Vein endothelial cell (primary cell): ENCODE results near the genes IGF2R and SLC22A1.

GRCh38 chr6:159688986-159689628, 3.9 kb downstream of the SOD2 start:
- CAGE, long polyA plus RNA = no peak

- CAGE, long polyA plus RNA = no peak
These were observed 1.2 kb downstream of the SOD2 start for GRCh38 chr6:159691815-159692257.

DNA sequence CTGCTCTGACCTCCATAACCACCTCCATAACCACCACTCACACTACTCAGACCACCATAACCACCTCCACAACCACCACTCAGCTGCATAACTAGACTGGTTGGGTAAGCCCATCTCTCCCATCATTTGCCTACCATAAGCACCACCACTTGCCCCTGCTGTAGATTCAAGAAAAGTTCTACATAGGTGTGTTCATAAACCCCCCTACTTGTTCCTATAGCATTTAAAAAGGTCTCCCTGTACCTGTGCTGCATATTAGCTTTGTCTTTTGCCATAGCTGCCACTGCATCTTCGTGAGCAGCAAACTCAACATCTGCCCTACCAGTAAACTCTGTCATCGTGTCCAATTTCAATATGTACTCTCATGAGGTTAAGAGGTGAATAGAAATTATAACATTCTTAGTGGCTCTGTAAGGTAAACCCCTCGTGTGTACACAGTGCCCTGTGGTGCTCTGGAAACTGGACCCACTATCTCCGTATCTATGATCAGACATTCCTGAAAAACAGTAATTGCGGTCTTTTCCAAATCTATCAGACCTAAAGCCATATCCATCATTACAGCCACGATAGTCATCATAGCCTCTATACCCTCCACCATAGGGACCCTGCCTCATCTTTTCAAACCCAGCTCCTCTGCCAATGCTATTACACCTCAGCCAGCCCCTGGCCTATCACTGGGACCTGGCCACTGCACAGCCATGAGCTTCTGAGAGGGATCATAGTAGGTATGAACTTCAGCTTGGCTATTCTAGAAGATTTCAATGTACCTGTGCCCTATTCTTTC, 14.4 kb upstream of the WTAP start:
- CAGE, long polyA plus RNA = no peak

DNA sequence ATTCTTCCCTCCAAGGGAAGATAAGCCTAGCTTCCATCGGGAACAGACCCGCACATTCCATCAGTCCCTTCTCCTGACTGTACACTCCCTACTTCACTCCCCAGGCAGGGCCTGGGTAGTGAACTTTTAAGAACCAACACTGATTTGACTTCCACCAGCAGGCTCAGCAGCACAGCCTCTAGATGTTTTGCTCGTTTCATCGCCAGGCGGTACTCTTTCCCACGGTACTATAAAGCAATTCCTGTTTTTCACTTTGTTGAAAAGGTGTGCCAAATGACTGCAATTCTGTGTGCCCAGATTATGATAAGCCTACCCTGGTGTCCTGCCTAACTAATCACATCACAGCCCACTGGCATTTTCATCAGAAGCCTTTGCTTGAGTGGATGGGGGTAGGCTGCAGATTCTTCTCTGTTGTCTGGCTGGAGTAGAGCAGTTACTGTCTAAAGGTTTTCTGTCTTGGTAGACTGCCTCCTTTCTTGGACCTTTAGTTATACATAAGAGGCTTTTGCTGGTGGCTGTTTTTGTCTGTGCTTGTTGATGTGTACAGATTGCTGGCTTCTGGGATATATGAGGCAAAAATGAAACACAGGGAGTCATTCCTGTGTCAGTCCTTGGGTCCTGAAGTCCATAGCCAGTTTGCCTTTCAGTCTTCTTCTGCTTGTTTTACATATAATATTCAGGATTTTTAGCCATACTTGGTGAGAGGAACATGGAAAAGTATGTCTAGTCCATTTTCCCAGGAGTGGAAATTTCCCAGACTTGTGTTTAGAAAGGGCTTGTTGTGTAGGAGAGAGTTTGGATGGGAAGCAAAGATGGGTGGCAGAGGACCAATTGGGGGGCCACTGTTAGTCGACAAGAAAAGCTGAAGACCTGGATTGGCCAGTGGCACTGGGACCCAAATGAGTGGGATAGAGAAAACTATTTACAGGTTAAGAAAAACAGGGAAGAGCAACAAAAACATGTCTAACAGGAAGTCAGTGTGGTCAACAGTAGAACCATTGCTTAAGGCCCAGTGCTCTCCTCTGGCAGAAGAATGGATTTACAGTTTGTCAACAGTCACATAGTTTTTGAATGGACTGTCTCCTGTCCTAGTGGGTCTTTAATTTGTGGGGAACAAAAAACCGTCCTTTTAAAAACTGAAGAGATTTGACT, 12.6 kb upstream of the WTAP start:
- CAGE, long polyA plus RNA = no peak

DNA sequence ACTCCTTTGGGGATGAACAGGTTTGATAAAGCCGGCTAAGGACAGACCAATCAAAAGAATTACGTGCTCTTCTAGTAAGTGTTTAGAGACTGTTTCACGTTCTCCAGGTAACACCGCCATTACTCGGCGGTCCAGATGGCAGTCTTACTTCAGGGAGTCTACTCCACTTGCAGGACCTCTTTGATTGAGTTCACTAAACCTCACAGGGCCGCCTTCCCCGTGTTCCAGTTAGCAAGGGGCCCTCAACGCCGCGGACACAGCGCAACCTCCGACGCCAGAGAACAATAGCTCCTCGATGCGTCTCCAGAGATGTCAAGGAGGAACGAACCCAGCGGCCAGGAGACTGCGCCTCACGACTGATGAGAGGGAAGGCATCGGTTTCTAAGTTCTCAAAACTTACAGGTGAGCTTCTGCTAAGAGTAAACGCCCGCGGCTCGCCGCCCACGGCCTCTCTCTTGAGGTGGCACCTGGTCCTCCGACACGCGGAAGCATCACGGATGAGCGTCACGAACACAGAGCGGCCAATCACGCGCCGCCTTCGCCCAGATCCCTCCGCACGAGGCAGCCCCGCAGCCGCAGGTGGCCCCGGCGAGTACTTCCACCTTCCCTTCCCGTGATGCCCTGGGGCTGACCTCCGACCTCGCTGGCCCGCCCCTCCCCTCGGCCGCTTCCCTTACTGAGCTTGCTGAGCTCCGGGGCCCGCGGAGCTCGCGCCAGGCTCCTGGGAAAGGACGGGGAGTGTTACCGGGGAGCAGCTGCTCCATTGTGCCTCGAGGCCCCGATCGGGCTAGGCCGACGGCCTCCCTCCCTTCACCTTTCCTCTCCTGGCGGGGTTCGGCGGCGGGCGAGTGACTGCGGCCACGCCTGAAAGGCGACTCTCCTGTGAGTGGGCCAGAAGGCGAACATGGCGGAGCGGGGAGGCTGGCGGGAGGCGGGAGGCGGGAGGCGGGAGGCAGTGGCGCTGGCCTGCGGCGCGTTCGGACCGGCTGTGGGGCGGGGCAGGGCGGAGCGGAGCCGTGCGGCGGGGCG, 540 bp upstream of the WTAP start:
- CAGE, long polyA plus RNA = no peak

- CAGE, long polyA plus RNA = no peak
These were observed 36.5 kb downstream of the PNLDC1 start for GRCh38 chr6:159836318-159837168.

DNA sequence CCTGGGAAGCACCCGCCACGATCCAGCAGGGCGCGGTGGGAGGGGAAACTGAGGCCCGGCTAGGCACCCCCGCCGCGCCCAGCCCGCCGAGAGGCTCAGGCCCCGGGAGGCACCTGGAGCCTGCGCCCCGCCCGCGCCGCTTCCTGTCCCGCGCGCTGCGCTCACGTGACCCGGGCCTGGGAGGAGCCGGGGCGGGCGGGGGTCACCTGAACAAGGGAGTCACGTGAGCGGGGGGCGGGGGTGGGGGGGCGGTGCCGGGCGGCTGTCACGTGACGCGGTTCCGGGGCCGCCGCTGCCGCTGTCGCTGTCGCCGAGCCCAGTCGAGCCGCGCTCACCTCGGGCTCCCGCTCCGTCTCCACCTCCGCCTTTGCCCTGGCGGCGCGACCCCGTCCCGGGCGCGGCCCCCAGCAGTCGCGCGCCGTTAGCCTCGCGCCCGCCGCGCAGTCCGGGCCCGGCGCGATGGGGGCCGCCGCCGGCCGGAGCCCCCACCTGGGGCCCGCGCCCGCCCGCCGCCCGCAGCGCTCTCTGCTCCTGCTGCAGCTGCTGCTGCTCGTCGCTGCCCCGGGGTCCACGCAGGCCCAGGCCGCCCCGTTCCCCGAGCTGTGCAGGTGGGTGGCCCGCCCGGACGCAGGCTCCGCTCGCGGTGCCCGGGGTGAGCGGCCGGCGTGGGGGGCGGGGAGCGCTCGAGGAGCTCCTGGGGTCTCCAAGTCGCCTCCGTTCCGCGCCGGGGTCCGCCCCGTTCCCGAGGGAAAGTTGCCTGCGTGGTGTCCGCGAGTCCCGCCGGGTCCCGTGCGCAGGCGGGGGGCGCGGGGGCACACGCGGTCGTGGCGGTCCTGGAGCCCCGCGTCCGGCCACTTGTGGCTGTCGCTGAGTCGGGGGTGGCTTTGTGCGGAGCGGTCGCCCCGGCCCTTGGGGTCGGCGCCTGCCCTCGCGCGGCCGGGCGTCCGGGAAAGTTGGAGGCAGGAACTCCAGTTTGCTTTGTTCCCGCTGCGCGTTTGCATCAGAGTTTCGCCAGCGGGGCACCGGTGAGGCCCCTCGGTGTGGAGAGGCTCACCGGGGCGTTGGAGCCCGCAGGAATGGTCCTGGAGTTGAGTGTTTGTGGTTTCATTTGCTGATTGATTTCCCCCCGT, at the start of gene IGF2R:
TSS of gene IGF2R (plus strand) at position 295 of the 1,130 bp plus-strand sequence.
- CAGE, long polyA plus RNA = start-site peak on the plus strand centred at position 301 of the sequence, 69 bp wide, 1,146 and 730 reads in 2 replicates

DNA sequence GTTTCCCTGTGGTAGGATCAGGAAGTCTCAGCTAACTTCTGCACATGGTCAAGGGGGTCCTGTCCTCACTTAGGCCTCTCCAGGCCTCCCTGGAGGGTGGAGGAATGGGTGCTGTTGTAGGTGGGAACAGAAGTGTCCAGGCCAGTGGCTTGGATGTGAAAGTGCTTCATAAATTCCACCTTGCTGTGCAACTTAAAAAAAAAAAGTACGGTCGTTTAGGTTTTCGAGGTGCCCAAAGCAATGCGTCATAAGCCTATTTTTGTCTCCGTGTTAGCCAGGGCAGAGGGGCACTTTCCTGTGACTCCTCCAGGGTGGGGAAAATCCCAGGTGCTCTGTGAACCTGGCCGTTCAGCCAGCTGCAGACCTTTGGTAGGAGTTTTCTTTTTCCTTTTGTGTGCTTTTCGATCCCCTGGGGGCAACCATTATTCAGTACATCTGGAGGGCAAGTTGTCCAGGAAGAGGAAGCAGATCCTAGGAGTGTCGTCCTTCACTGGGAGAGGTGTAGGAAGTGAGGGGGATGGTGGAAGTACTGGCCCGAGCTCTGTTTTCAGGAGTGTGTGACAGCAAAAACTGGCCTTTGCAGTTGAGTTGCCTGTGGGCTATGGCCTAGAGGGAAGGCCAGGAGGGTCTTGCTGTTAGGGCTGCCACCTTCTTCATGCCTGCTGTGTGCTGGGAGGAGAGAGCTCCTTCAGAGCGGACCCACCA, 9.7 kb downstream of the IGF2R start:
- CAGE, long polyA plus RNA = no peak

GRCh38 chr6:159991066-159991749, 22.3 kb downstream of the IGF2R start:
- CAGE, long polyA plus RNA = no peak

GRCh38 chr6:160004006-160004774, 35.3 kb downstream of the IGF2R start:
- CAGE, long polyA plus RNA = no peak

DNA sequence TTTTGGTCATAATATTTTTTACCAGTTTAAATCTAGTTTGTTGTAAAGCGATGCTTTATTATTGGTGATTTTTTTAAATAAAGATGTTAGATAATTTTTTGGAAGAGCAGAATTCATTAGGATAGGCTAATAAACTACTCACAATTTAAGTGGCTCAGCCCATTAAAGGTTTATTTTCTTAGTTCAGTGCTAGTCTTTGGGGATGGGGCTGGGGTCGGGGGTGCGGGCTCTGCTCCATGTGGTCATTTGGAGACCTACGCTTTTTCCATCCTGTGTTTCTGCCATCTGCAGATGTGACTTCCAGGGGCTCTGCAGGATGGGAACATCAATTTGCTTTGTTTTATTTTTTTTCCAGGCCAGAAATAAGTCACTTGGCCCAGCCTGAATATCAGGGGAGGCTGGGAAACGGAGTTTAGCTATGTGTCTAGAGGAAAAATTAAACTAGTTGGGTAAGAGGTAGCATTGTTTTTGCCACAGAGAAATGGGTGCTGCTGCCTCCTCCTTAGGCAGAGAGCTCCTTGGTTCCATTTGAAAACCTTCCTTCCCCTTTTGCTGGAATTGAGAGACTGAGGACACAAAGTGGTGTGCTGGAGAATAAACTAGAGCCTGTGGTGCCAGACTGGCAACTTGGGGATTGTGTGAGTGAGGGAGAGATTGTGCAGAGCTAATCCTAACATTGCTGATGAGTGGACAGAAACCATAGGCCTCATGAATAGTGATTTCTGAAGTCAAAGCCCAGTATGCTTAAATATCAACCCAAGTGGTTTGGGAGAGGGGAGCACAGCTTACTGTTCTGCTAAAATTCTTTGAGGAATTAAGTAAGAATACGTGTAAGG, 68.9 kb downstream of the IGF2R start:
- CAGE, long polyA plus RNA = no peak

DNA sequence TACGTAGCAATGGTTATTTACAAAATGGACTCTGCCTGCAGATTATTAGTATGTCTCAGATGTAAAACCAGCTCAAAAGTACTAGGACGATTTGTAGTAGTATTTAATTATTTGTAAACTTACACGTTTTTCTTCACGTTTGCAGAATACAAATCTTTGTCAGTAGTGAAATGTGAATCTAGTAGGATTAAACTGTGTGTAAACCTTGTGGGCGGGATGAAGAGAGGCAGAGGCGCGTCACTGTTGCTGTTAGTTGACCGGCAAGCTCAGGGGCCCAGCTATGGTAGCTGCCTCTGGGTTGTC, 69.5 kb downstream of the IGF2R start:
- CAGE, long polyA plus RNA = no peak

DNA sequence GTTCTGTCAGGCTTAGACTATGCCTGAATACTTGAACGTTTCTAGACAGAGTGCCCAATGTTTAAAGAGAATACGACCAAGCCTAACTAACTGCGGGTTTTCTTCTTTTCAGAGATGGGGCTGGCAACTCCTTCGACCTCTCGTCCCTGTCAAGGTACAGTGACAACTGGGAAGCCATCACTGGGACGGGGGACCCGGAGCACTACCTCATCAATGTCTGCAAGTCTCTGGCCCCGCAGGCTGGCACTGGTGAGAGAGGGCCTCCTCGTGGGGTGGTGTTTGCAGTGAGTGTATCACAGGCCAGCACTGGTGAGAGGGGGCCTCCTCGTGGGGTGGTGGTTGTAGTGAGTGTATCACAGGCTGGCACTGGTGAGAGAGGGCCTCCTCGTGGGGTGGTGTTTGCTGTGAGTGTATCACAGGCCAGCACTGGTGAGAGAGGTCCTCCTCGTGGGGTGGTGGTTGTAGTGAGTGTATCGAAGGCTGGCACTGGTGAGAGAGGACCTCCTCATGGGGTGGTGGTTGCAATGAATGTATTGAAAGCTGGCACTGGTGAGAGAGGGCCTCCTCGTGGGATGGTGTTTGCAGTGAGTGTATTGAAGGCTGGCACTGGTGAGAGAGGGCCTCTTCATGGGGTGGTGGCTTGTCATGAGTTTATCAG, 53.3 kb upstream of the SLC22A1 start:
- CAGE, long polyA plus RNA = no peak

DNA sequence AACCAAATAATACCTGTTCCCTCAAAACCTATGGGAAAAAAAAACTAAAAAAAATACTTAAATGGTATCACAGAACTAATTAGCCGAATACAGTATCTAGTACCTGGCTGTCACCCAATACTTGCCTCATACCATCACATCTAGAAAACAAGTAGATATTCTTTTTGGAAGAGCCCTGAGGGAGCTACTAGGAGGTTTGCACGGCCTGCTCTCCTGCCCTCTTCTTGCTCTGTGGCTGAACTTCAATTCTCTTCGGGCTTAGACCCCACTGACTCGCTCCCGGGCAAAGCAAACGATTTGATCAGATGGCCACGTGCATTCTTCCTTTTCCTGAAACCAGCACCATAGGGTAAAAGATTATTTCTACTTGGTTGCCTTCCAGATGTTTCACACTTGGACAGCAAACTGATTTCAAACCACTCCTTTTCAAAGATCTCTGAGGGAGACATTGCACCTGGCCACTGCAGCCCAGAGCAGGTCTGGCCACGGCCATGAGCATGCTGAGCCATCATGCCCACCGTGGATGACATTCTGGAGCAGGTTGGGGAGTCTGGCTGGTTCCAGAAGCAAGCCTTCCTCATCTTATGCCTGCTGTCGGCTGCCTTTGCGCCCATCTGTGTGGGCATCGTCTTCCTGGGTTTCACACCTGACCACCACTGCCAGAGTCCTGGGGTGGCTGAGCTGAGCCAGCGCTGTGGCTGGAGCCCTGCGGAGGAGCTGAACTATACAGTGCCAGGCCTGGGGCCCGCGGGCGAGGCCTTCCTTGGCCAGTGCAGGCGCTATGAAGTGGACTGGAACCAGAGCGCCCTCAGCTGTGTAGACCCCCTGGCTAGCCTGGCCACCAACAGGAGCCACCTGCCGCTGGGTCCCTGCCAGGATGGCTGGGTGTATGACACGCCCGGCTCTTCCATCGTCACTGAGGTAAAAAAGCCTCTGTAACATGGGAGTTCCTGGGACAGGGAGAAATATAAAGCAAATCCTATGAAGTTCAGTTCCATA, at the start of gene SLC22A1:
TSS of gene SLC22A1 (plus strand) at position 390 of the 999 bp plus-strand sequence.
- CAGE, long polyA plus RNA = no peak

GRCh38 chr6:160127844-160128366, 6.3 kb downstream of the SLC22A1 start:
- CAGE, long polyA plus RNA = no peak

DNA sequence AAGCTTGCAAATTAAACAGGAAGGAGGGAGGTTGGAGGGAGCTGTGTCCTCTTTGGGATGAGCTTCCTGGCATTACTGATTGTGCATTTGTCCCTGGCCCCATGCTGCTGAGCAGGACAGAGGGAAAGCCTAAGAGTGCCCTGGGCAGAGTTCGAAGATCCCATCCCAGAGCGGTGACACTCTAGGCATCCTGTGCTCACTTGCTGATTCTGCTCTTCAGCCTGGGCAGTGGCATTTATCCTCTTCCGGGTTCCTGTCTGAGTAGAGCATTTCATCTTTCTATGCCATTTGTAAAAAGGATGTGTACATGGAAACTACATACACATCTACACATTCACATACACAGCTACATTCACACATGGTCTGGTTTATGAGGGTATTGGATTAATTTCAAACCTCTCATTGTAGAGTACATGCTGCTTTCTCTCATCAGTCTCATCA, 40.6 kb downstream of the SLC22A1 start:
- CAGE, long polyA plus RNA = no peak

- CAGE, long polyA plus RNA = no peak
These were observed 41.3 kb upstream of the SLC22A2 start for GRCh38 chr6:160299928-160300358.

DNA sequence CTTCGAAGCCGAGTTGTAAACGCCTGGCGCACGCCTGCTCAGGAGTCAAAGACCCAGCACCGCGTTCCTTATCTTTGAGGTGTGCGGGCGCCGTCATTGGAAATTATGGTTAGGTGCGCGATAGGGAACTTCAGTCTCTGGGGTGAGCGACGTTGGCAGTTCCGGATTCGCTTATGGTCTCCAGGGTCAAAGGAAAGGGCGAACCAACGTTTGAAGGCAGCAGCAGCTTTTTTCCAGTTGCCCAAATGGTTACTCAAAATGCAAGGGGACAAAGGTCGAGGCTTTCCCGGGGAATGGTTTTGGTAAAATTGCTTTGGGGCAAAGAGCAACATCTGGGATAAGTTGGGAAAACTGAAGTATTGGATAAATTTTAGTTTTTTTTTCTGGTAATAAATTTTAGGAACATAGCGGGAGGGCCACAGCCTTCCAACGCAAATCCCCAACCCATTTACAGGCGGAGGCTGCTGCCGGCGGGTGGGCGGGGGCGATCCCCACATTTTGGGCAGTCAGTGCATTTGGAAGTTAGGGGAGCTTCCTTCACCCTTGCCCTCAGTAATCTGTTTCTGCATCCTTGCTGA, 1.0 kb downstream of the SLC22A3 start:
- CAGE, long polyA plus RNA = no peak

- CAGE, long polyA plus RNA = no peak
These were observed 73.8 kb downstream of the SLC22A3 start for GRCh38 chr6:160421867-160422536.

GRCh38 chr6:160428855-160429354, 80.7 kb downstream of the SLC22A3 start:
- CAGE, long polyA plus RNA = no peak